ENCODE measurements around a stretch of chr15.

- RRBS: no CpG with 5 or more reads among the region's 3 CpGs
CAGE:
- cytosol, long polyA plus RNA: no peak
- long polyA plus RNA: no peak
- nucleus, long polyA plus RNA: no peak
Measured at GRCh38 chr15:99121255-99121454, 16.3 kb downstream of the SYNM start.

DNA sequence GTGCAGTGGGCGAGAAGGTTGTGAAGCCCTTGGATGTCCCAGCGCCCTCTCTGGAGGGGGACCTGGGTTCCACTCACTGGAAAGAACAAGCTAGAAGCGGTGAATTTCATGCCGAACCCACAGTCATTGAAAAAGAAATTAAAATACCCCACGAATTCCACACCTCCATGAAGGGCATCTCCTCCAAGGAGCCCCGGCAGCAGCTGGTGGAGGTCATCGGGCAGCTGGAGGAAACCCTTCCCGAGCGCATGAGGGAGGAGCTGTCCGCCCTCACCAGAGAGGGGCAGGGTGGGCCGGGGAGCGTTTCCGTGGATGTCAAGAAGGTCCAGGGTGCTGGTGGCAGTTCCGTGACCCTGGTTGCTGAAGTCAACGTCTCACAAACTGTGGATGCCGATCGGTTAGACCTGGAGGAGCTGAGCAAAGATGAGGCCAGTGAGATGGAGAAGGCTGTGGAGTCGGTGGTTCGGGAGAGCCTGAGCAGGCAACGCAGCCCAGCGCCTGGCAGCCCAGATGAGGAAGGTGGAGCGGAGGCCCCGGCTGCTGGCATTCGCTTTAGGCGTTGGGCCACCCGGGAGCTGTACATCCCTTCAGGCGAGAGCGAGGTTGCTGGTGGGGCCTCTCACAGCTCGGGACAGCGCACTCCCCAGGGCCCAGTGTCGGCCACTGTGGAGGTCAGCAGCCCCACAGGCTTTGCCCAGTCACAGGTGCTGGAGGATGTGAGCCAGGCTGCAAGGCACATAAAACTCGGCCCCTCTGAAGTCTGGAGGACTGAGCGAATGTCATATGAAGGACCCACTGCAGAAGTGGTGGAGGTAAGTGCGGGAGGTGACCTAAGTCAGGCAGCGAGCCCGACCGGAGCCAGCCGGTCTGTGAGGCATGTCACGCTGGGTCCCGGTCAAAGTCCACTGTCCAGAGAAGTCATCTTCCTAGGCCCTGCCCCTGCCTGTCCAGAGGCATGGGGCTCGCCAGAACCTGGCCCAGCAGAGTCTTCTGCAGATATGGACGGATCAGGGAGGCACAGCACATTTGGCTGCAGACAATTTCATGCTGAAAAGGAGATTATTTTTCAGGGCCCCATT, 26.5 kb downstream of the SYNM start:
- RRBS: 99% methylated on average over 4 of the region's 42 CpGs
CAGE:
- cytosol, long polyA plus RNA: no peak
- long polyA plus RNA: no peak
- nucleus, long polyA plus RNA: no peak

DNA sequence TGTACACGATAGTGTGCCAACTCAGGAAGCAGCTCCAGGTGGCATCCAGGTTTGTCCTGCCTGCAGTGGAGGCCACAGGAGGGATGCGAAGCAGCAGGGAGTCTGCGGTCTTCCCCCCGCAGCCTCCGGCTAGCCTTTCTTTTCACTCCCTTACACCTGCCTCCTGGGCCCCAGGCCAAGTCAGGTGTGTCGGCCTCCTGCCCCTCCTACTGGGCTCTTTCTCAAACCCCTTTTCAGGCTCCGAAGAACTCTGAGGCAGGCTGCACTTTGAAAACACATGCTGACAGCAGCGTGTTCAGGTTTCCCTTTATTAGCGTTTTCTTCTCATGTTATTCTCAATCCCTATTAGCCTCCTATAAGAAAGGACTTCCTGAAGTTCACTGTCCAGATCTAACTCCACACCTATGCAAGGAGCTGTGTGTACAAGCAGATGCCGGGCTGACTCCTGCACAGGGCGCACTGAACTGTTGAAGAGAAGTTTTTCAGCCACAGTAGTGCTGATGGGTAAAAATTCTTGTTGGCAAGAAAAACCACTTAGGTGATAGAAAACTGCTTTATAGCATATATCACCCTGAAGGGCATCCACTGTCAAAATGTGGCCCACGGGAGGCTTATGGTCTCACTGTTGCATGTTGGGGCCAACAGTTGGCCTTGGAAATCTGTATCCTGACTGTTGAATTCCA, 32.5 kb downstream of the SYNM start:
- RRBS: no CpG with 5 or more reads among the region's 12 CpGs
CAGE:
- cytosol, long polyA plus RNA: no peak
- long polyA plus RNA: no peak
- nucleus, long polyA plus RNA: no peak

DNA sequence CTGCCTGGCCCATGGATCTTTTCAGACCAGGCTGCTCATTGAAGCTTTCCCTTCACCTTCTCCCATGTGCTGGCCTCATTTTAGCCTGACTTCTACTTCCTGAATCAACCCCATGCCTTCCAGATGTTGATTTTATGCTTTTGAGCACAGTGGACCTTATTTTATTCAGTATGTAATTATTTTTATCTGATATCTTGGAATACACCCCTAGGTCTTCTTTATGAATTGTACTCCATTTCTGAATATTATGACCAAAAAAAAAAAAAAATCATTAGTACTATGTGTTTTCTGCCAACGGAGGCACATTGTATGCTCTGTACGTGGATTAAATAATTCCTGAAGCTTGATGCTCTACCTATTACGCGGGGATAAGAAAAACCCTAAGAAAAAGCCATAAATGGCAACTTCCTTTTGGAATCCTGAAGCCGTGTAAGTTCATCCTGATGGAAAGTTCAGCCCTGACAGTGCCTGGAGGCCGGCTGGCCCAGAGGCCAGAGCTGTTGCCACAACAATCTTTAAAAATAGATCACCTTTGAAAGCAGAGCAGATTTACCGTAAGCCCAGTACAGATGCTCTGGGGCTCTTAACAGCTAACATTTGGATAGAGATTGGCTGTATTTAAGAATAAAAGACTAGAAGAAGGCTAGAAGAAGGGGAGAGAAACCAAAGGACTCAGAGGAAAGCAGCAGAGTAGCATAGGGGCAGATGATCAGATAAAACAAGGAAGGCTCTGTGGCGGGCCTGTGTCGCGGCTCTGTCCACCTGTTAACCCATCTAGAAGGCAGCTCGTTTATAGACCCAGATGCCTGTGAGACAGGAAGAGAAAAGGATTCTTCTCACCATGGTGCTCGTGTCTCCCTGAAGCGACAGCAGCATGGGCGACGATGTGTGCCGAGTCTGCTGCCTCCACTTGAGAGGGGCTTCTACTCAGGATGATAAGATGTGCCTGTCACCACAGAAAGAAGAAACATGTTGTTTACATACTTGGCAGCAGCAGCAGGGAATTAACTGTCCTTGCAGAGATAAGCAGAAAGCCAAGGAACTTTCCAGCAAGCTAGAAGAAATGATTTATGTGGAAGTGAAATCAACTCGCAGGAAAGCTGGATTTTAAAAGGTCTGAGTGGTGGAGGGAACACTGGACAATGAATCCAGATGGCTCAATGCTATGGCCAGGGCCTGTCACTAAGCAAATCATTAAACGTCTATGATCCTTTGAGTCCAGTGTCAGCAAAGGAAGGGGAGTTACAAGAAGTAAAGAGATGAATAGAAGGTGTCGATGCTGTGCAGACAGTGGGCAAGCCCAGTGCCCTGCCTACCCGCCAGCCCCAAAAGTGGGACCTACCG, 69.8 kb downstream of the SYNM start:
- RRBS: no CpG with 5 or more reads among the region's 21 CpGs
CAGE:
- cytosol, long polyA plus RNA: no peak
- long polyA plus RNA: no peak
- nucleus, long polyA plus RNA: no peak

DNA sequence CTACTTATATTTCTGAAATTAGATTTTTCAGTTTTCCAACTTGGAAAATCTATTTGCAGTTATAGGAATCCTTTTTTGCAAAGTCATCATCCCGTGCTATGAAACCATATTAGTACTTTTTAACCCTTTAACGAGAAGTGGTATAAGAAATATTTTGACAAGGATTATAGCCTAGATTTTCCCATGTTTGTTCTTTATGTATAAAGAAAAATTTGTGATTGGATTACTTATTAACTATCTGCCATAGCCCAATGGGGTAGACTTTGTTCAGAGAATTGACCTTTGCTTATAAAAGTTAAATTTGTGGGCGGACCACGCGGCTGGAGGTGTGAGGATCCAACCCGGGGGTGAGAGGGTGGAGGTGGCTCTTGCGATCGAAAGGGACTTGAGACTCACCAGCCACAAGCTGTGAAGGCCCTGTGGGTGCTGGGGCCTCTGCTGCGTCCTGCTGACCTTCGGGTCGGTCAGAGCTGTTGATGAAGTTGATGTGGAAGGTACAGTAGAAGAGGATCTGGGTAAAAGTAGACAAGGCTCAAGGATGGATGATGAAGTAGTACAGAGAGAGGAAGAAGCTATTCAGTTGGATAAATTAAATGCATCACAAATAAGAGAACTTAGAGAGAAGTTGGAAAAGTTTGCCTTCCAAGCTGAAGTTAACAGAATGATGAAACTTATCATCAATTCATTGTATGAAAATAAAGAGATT, 6.1 kb downstream of the LRRC28 start:
- RRBS: no CpG with 5 or more reads among the region's 11 CpGs
CAGE:
- cytosol, long polyA plus RNA: no peak
- long polyA plus RNA: no peak
- nucleus, long polyA plus RNA: no peak

DNA sequence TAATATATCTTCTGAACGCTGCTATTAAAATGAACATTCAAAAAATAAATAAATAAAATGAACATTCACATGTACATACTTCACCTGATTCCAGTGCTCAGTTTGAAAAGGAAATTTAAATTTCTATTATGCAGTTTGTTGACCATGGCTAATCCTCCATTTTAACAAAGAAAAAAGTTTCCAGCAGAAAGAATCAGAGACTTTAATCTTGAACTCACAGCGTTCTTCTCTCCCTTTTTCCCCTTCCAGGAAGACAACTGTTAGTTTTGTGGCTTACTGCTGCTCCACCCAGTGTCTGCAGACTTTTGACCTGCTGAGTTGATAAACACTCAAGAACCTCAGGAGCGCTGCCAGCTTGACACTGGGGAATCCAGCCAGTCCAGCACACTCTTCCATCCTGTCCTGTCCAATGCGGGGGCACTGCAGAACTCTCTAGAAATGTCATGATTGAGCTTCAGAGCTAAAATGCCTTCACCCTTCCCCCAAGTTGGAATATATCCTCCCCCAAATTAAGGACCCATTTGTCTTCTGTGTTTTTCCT, 134.6 kb downstream of the LRRC28 start:
- RRBS: no CpG with 5 or more reads among the region's 4 CpGs
CAGE:
- cytosol, long polyA plus RNA: no peak
- long polyA plus RNA: no peak
- nucleus, long polyA plus RNA: no peak

DNA sequence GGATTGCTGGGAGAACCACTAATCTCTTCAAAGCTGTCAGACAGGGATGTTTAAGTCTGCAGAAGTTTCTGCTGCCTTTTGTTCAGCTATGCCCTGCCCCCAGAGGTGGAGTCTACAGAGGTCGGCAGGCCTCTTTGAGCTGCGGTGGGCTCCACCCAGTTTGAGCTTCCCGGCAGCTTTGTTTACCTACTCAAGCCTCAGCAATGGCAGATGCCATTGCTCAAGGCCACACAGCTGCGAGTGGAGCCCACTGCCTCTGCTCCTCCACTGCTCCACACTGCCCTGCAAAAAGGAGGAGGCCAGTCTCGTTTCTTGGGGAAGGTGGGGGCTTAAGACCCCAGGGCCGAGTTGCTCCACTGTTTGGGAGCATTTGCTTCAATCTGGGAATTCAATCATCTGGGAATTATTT, 144.7 kb upstream of the MEF2A start:
- RRBS: no CpG with 5 or more reads among the region's 6 CpGs
CAGE:
- cytosol, long polyA plus RNA: no peak
- long polyA plus RNA: no peak
- nucleus, long polyA plus RNA: no peak

DNA sequence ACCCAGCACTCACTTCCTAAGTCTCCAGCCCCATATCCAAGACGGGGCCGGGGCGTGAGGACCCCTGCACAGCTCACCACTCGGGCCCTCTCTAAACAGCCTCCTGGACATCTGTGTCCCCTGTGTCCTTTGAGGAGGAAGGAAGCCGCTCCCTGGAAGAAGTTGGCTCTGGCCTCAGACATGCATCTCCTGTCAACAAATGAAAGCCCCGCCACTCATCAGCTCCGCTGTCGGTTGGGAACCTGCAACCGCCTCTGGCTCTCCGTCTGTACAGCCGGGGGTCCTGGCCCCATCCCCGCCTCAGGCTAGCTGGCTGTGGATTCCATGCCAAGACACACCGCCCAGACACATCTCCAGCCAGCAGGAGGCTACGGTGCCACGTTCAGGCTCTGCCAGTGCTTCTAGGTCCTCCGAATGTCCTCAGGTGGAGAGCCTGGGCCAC, 140.0 kb upstream of the MEF2A start:
- RRBS: no CpG with 5 or more reads among the region's 16 CpGs
CAGE:
- cytosol, long polyA plus RNA: no peak
- long polyA plus RNA: no peak
- nucleus, long polyA plus RNA: no peak

DNA sequence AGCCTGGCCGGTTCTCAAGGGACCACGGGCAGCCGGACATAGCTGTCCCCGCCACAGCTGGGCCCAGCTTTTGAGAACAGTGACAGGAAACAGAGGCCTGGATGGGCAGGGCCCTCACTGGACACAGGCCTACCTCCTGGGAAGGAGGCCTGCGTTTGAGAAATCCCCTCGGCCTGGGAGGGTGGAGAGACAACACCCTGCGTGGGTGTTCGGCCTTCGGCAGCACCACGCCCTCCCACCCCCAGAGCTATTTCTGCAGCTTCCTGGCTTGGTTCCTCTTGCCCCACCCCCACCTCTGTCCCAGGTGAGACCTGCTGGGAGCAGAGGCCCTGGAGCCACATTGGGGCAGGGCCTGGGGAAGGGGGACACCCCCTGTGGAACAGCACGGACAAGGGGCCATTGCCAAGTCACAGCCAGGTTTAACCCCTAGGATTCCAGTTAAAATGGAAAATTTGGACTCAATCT, 132.4 kb upstream of the MEF2A start:
- RRBS: no CpG with 5 or more reads among the region's 11 CpGs
CAGE:
- cytosol, long polyA plus RNA: no peak
- long polyA plus RNA: no peak
- nucleus, long polyA plus RNA: no peak

GRCh38 chr15:99452625-99453352, 113.0 kb upstream of the MEF2A start:
- RRBS: 92% methylated on average over 7 of the region's 19 CpGs
CAGE:
- cytosol, long polyA plus RNA: no peak
- long polyA plus RNA: no peak
- nucleus, long polyA plus RNA: no peak

DNA sequence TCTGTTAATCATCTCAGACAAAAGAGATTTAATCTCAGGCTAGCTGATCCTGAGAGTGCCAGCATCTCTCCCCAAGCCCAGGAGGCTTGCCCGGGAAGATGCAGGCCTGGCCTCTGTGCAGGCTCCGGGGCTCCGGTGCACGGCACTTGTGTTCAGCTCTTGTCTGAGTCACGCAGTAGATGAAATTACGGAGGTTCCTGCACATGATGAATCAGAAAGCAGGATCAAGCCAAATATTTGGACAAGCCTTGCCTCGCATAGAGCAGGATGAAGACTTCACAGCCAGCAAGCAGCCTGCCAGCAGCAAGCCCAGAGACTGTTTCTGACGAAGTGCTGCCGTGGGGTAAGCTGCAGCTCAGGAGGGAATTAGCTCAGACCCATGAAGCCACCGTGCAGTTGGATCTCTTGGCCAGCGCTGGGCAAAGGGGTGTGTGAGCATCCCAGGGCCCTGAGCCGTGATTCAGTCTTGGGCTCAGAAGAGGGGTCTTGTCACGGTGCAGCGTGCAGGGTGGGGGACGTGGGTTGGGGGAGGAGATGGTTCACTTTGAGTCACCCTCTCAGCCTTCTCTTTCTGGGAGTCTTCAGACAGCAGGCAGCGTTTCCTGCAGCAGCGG, 89.2 kb upstream of the MEF2A start:
- RRBS: no CpG with 5 or more reads among the region's 17 CpGs
CAGE:
- cytosol, long polyA plus RNA: start-site peak on the plus strand centred at position 260 of the sequence, 5 bp wide, 11 and 8 reads in 2 replicates
- long polyA plus RNA: start-site peak on the plus strand centred at position 242 of the sequence, 57 bp wide, 10 and 18 reads in 2 replicates
- nucleus, long polyA plus RNA: no peak

GRCh38 chr15:99564666-99565156, 1.1 kb upstream of the MEF2A start:
- RRBS: 56% methylated on average over 1 of the region's 11 CpGs
CAGE:
- cytosol, long polyA plus RNA: no peak
- long polyA plus RNA: no peak
- nucleus, long polyA plus RNA: no peak

- RRBS: no CpG with 5 or more reads among the region's 4 CpGs
CAGE:
- cytosol, long polyA plus RNA: no peak
- long polyA plus RNA: no peak
- nucleus, long polyA plus RNA: no peak
Measured at GRCh38 chr15:99697799-99698066, 35.5 kb downstream of the LYSMD4 start.

DNA sequence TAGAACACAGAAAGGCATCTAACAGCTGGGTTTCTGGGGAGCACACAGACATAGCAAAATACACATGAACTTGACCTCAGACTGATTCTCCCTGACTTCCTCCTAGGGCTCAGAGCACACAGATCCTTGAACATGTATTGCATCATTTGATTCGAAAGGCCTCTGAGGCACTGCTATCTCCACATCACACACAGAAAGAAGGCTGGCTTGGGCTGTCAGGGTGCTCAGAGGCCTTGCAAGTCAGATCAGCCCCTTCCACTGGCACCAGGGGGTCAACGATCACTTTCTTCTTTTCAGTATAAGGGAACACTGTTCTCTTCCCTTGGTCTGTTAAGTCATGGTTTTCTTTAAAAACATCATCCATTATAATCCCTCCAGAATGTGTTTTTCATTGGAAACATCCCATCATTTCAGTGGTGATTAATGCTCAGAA, 253.1 kb upstream of the LYSMD4 start:
- RRBS: no CpG with 5 or more reads among the region's 2 CpGs
CAGE:
- cytosol, long polyA plus RNA: no peak
- long polyA plus RNA: no peak
- nucleus, long polyA plus RNA: no peak

- RRBS: no CpG with 5 or more reads among the region's 5 CpGs
CAGE:
- cytosol, long polyA plus RNA: no peak
- long polyA plus RNA: no peak
- nucleus, long polyA plus RNA: no peak
Measured at GRCh38 chr15:100042830-100043415, 298.9 kb downstream of the ADAMTS17 start.

DNA sequence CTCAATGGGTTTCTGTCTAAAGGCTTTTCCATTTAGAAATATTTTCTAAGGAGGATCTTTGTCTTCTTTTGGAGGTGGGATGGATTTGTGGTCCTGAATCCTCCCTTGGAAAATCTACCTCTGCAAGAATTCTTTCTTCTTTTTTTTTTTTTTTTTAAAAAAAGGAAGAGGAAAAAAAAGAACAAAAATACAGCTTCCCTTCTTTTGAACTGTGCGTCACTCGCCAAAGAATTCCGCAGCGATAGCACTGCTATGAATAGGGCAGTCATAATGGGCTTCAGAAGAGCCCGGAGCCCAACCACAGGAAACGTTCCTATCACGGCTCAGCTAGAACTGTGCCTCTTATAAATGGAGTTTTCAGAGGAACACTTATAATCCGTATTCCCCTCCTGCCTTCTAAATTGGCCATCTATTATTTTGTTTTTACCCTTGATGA, 227.7 kb downstream of the ADAMTS17 start:
- RRBS: no CpG with 5 or more reads among the region's 8 CpGs
CAGE:
- cytosol, long polyA plus RNA: no peak
- long polyA plus RNA: no peak
- nucleus, long polyA plus RNA: no peak

GRCh38 chr15:100211983-100212603, 129.7 kb downstream of the ADAMTS17 start:
- RRBS: no CpG with 5 or more reads among the region's 8 CpGs
CAGE:
- cytosol, long polyA plus RNA: no peak
- long polyA plus RNA: no peak
- nucleus, long polyA plus RNA: no peak

DNA sequence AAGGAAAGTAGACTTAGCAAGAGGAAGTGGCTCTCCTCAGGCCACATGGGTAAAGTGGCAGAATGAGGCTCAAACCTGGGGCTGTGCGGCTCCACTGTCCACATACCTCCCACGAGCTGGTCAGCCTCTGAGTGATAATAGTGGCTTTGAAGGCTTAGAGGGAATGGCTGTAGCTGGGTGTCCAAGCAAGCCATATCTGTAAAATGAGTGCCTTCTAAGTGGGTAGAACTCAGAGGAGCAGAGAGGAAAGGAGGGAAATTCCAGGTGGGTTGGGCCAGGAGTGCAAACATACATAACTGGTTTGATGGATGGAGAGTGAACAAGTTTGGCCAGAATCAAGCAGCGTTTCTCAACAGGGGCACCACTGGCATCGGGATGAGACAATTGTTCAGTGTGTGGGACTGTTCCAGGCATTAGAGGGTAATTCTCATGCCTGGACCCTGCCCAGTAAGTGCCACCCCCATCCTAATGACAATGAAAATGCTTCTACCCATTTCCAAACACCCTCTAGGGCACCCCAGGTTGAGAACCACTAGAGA, 91.1 kb downstream of the ASB7 start:
- RRBS: no CpG with 5 or more reads among the region's 4 CpGs
CAGE:
- cytosol, long polyA plus RNA: no peak
- long polyA plus RNA: no peak
- nucleus, long polyA plus RNA: no peak

GRCh38 chr15:100861384-100862246, 18.0 kb upstream of the ALDH1A3 start:
- RRBS: no CpG with 5 or more reads among the region's 23 CpGs
CAGE:
- cytosol, long polyA plus RNA: no peak
- long polyA plus RNA: no peak
- nucleus, long polyA plus RNA: no peak

DNA sequence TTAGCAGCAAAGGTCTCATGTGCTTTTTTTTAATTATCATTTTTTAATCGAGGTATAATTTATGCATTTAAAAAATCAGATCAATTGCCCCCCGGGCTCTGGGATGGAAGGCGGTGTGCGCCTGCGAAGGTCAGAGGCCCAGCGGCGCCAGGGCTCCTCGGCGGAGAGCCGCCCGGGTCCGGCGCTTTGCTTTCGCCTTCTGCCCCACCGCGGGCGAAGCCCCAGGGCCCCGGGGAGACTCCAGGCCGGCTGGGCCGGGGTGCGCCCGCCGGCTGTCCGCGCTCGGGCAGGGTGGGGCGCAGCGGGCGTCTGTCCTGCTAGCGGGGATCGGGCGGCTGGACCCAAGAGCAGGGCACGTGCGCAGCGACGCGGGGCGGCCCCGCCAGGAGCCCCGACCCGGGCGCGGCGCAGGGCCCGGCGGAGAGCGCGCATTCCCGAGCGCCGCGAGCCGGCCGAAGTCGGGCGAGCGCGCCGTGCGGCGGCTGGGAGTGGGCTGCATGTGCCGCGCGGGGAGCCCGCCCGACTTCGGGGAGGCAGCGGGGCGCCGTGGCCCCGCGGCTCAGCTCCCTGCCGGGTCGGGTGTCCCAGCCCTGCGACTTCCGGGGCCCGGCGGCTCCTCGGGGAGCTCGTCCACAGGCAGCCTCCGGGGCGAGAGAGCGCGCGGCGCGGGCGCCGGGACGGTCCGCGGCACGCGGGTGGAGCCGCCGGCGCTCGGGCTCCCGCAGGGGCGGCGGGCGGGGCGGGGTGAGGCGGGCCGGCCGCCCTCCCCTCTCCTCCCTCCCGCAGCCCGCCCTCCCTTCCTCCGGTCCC, 480 bp upstream of the ALDH1A3 start:
- RRBS: 30% methylated on average over 34 of the region's 109 CpGs
CAGE:
- cytosol, long polyA plus RNA: no peak
- long polyA plus RNA: no peak
- nucleus, long polyA plus RNA: no peak

Measured in SK-N-SH (cell line).